Neural crest cell (in vitro differentiated cells): Measurements from ENCODE around the gene LAMA4.

DNA sequence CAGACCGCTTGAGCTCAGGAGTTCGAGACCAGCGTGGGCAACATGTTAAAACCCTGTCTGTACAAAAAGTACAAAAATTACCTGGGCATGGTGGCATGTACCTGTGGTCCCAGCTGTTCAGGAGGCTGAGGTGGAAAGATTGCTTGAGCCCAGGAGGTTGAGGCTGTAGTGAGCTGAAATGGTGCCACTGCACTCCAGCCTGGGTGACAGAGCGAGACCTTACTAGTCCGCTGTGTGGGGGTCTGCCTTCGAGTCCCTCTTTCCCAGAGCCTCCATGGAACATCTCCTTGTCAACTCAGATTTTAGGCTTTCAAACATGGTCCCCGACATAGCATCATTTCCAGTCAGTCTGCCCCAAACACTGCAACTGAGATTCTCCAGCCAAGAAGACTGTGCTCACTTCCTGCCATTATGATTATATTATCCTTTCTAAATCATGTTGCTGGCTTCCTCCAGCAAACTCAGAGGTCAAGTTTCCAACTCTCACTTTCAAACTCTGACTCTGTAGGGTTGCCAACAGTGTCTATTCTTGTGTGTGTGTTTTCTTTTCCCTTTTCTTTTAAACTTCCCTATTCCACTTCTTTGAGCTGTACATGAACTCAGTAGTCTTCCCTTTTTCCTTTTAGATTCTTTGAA lies 61.0 kb upstream of the TRAF3IP2 start:
- PRO-cap: no peak

GRCh38 chr6:111686043-111686425 lies 80.4 kb upstream of the TRAF3IP2 start:
- PRO-cap: no peak

GRCh38 chr6:111757274-111757888 lies 115.9 kb downstream of the FYN start:
- PRO-cap: no peak

- PRO-cap: no peak
Observed at GRCh38 chr6:111804495-111805084, 68.7 kb downstream of the FYN start.

- PRO-cap: no peak
Observed at GRCh38 chr6:111870642-111871095, 2.6 kb downstream of the FYN start.

- PRO-cap: no peak
Observed at GRCh38 chr6:112027645-112028385, 26.1 kb upstream of the CCN6 start.

DNA sequence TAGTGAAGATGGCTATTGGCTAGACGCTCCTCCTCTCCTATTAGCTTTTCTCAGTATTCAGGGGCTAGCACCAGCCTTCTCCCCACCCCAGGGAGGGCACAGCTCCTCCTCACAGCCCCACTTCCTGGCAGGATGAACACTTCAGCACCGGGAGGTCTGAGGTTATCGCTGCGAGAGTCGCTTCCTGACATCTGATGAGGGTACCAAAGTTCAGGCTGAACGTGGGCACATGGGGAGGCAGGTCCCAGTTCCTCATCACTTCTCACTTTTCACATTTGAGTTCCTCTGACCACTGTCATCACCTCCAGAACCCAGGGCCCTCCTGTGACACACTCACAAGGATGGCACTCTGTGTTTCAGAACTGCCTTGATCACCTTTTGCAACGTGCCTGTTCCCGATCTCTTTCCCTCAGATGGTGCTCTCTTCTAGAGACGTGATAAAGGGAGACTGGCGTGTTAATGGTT lies 66.6 kb downstream of the LAMA4 start:
- PRO-cap: no peak

DNA sequence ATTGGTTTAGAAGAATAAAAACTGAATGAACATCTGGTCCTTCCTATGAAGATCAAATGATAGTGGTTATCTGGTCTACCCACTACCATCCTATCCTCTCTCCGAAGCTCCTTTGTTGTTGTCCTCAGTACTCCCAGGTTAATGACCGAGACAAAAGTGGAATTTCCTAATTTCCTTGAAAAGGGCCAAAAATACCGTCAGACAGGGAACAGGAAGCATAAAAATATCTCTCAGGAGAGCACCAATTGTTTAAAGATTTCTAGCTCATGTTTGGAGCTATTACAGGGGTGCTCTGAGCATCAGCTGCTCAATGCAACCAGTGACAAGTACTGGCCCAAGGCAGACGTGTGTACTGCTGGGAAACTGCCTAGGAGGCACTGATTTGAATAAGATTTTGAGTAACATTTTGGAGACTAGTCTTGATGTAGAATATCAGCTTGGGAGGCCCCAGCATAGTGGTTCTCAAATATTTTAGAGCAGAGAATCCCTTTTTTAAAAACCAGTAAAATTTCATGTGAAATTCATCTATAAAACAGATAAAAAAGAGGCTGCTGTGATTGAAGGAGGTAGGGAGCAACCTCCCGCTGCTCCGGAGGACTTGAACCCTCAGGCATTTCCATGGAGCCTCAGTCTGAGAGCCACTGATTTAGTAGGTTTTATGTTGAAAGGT lies 17.3 kb downstream of the LAMA4 start:
- PRO-cap: no peak

DNA sequence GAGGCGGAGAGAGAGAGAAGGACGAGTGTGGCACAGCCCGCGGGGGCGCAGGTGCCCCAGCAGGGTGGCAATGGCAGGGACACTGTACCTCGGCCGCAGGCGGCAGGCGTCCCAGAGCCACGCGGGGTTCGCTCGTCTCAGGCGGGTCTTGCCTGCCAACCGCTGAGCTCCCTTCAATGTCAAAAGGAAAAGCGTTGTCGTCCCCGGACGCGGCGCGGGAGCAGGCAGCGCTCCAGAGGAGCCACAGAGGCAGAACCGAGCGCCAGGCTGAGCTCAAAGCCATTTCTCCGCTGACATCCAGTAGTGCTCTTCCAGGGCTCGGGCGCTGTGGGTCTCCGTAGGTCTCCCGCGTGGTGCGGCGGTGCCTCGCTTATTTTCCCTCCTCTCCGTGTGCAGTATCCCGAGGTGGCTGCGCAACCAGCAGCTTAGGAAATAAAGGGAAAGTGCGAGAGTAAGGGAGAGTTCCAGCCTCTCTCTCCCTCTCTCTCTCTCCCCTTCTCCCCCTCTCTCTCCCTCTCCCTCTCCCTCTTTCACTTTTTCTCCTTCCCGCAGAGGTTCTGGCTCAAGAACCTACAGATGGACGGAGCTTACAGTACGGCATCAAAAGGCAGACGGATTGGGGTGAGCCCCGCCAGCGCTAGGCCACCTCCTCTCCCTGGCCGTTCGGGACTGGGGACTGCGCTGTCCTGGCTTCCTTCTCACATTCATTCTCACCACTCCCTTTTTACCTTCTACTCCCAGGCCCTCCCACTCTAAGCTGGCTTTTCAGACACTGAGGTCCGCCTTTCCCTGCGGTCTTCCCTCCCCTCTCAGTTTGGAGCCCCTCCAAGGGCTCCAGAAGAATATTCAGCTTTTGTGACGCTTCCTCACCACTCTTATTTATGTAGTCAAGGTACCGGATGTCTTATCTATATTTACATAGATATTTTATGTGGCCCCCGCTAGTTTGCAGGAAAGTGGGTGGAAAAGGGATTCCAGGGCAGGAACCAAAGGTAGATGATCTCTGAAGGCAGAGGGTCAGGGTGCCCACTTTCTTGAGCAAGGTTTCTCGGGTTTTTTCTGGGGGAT lies at the start of gene LAMA4:
Gene LAMA4 (minus strand): TSS at position 700 of the 1,068 bp plus-strand sequence.
- PRO-cap: bidirectional peak, plus-strand start at position 300 of the sequence, minus-strand start at position 181 of the sequence; bidirectional peak, plus-strand start at position 565 of the sequence, minus-strand start at position 671 of the sequence

- PRO-cap: bidirectional peak, plus-strand start at chr6:112255256, minus-strand start at chr6:112255033
Observed at GRCh38 chr6:112254936-112255248, 525 bp upstream of the LAMA4 start.

DNA sequence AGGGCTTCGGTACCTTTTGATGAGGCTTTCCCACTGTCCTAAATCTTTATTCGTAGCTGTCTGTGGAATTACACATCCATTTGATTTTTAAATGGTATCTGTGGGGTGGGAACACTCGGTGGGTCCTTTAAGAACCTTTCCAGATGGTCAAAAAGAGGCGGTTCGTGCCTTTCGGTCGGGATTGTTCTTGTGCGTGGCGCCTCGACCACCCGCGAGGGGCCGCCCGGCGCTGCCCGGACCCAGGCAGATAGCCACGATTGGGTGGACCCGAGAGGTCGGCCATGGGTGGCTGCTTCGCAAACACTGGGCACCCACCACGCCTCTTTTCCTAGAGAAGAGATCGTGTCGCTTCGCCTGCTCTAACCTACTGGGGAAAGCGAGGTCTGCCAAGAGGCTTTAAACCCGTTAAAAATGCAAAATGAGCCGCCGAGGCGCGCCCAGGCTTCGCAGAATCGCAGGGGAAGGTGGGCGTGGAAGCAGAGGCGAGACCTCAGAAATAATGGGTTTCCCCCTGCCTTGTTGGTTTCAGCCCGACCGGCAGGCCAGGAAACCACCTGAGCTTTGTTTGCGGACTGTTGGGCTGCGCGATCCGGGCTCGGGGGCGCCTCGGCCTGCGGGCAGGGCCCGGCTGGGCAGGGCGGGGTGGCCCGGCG lies 1.4 kb downstream of the MARCKS start:
- PRO-cap: bidirectional peak, plus-strand start at position 250 of the sequence, minus-strand start at position 369 of the sequence; bidirectional peak, plus-strand start outside the sequence, minus-strand start at position 563 of the sequence

- PRO-cap: no peak
Observed at GRCh38 chr6:113873068-113873578, 16.0 kb downstream of the MARCKS start.

GRCh38 chr6:113968695-113969153 lies 2.2 kb downstream of the HDAC2 start:
- PRO-cap: no peak

DNA sequence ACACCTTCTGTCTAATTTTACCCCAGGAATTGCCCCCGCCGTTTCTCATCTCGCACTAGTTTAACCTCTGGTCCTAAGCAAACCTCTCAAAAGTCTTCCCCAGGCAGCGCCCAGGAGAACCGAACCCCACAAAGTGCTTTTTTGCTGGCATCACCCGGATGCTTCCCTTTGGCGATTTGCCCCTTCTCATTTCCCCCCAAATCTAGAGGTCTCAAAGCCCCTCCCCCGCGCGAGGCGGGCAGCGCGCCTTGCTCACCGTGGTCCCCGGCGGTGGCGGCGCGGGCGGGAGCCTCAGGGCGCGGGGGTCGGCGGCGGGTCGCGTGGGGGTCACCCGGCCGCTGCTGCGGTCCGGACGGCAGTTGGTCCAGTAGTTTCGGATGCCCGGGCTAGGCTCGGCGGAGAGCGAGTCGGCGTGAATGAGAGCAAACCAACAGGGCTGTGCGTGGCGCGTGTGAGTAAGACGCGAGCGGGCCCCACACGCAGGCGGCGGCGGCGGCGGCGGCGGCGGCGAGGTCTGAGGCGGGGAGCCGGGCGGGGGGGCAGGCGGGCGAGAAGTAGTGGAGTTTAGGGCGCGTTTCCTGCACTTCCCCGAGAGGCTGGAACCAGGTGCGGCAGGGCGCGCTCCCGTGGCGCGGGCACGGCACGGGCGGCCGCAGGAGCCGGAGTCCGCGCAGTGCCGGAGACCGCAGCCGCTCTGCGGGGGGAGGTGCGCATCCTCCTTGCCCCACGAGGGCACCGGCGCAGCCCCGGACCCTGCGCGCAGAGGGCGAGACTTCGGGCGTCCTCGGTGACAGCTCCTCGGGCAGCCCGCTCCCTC lies 676 bp downstream of the HS3ST5 start:
- PRO-cap: no peak

DNA sequence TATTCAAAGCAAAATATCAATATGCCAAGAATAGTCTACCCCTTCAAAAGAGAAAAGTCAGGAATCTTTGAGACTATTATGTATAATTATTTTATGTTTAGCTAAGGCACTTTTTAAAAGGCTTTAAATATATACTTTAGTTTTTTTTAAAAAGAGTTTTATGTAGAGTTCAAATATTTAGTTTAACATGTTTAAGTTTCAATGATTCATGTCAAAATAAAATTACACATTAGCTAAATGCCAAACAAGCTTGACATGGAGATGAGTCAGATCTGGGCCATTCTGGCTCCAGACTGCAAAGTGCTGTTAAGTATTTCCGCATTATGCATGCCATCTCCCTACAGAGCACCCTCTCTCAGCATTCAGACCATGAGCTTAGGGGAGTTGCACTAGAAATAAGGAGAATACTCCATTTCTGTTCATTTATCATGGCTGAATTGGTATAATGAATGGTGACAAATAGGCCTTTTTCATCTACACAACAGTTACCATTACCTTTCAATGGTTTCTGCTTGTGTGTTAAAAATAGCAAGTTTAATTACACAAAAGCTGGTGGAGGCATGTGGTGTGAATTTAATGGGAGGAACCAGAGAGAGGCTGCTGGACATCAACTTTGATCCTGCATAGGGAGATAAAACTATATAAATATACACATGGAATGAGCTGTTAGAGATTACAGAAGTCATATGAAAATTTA lies 21.5 kb upstream of the HS3ST5 start:
- PRO-cap: no peak

GRCh38 chr6:114424158-114424912 lies 81.5 kb upstream of the HS3ST5 start:
- PRO-cap: no peak

DNA sequence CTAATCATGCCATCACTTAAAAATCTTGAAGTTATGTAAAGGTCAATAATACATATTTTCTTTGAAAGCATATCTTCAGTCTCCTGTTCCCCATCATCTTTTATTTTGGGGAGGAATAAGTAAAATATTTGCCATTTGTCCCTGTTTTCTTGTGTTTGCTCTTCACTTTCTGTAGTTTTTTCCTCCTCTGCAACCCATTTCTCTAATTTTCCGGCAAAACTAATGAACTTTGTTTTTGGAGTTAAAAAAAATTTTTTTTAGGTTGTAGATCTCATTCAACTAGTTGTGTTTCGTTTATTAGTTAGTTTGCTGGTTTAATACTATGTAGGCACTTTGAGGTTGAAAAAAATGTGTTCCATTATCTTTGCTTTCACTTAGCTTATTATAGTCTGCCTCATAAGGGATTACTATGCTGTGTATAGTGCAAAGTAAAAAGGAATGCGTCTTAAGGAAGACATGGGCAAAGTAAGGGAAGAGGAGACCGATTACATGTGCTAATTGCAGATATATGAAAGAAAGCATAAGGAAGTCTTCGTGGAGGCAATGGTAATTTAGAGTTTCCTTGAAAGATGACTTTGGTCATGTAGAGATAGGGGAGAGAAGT lies 30.2 kb upstream of the COL10A1 start:
- PRO-cap: no peak

DNA sequence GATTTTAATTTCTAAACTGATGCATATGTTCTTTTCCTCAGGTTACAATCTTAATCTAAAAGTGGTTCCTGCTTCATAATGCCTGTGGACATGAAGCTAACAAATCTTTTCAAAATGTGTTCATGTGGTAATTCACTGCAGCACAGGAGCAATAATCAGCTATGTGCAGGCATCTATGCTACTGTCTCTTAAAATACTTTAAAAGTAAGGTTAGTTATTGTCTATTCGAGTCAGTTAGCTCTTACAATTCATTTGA lies 852 bp upstream of the TSPYL4 start:
- PRO-cap: unidirectional peak, minus-strand start at position 153 of the sequence

DNA sequence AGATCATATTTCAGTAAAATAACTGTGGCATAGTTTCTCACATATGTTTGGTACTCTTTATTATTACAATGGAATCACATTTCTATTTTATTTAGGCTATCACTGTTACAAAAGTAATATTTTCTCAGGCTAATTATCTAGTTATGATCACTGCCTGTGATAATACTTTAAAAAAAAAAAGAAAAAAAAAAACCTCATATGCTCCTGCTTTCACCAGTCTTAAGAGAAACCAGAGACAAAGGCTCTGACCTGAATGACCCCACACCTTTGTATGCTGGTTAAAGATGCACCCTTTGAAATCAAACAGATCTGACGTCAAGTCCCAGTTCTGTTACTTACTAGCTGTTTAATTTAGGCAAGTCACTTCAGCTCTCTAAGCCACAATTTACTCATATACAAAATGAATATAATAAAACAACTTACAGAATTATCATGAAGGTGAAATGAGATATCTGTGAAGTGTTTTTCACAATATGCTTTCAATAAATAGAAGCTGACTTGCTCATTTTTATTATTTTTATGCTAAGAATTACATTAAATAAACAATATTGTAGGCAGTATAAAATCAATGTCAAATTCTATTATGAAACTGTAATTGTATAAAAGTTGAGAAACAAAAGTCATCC lies 10.8 kb downstream of the TSPYL1 start:
- PRO-cap: no peak

DNA sequence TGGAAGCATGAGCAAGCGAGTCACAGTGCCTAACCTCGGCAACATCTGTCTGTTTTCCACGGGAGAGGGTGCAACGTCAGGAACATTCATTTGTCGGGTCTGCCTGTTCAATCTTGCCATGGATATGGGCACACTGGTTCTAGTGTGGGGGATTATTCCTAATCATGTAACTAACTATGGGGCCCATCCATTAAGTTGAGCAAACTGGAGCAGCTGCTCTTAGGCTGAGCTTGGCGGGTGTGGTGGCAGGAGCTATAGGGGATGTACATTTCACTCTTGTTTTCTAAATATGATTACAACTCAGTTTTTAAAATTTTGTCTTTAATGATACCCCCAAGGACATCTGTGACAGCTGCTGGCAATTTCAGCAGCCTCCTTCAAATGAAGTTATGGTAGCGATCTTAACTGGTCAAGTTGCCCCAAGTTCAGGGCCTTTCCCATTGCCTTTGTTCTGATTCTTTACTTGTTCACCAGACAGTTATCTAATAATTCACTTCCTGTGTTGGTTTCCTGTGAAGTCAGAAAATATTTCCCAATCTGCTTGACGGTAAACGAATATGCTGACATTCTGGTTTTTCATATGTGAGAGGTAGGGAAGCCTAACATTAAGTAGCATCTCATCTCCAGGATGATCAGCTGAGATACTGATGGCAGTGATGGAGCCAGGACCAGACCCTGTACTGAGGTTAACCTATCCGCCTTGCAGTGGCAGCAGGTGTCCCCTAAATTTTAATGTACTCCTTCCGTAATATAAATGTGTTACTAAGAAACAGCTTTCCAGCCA lies 21.7 kb downstream of the DSE start:
- PRO-cap: no peak